Spinal cord (tissue), 3 donors: ENCODE results near the genes CEACAM7, CEACAM6 and GRIK5.

GRCh38 chr19:40523050-40523703 lies 53.5 kb upstream of the SHKBP1 start:
- PRO-cap = no peak
- RAMPAGE, long total RNA = no peak

- PRO-cap = no peak
- RAMPAGE, long total RNA = no peak
These were observed 9.2 kb upstream of the SHKBP1 start for GRCh38 chr19:40567459-40567798.

DNA sequence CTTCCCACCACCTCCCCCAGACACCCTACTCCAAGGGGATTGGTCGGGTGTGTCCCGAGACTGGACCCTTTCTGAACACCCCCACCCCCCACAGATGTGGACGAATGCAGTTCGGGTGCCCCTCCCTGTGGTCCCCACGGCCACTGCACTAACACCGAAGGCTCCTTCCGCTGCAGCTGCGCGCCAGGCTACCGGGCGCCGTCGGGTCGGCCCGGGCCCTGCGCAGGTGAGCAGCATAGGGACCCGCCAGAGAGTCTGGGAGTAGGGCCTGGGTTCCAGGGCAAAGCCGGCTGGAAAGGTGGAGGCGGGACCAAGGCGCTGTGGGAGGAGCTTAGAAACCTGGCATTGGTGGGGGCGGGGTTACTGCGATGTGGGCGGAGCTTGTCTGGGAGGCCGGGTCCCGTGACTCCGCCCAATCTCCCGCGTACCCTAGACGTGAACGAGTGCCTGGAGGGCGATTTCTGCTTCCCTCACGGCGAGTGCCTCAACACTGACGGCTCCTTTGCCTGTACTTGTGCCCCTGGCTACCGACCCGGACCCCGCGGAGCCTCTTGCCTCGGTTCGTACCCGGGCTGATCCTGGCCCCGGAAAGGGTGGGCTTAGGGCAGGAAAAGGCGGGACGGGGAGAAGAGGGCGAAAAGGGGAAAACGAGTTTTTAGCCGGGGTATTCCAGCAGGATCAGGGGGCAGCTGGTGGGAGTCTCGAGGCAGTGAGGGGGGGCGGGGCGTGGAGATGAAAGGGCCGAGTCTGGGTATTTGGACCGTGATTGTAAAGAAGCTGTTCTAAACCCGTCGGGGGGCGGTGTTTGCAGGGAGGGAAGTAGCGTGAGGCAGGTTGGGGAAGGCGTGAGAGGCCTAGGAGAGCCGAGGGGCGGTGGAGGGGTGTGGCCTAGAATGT lies 12.1 kb downstream of the LTBP4 start:
- PRO-cap = no peak
- RAMPAGE, long total RNA = no peak

DNA sequence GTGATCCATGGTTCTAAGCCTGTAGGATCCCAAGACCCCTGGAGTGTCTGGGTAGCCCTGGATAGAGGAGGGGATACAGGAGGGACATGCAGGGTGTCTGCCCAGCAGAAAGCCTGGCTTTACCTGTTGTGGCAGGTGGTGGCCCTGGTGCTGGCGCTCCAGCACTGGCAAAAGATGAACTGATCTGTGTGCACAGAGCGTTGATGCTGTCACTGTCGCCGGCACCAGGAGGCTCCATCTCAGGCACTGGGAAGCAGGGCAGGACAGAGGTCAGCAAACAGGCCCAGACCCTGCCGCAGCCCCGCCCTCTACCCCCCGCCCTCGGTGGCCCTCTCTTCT lies 20.7 kb downstream of the NUMBL start:
- PRO-cap = no peak
- RAMPAGE, long total RNA = no peak

GRCh38 chr19:40808093-40808769 lies 9.2 kb downstream of the EGLN2 start:
- PRO-cap = no peak
- RAMPAGE, long total RNA = no peak

DNA sequence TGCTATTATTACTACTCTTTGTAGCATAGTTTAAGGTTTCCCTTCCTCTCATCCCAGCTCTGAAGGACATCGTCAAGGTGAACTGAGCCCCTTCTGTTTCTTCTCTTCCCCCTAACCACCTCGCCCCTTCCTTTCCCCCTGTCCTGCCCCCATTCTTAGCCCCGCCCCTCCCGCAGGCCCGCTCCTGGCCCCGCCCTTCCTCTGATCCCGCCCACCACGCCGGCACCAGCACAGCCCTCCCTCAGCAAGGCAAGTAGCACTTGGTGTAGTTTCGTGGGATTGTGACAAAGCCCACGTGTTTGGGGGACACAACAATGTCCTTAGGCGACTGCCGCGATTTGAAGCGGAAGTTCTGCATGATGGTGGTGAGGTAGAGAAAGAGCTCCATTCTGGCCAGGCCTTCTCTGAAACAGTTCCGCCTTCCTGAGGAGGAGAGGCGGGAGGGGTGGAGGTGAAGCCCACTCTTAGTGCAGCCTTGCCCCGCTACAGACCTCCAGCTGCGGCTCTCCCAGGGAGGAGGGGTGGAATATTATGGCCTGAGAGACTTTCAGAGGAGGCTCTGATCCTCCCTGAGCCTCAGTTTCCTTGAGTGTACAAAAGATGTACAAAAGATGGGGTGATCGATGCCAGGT lies 26.3 kb upstream of the CYP2A7 start:
- PRO-cap = no peak
- RAMPAGE, long total RNA = no peak

DNA sequence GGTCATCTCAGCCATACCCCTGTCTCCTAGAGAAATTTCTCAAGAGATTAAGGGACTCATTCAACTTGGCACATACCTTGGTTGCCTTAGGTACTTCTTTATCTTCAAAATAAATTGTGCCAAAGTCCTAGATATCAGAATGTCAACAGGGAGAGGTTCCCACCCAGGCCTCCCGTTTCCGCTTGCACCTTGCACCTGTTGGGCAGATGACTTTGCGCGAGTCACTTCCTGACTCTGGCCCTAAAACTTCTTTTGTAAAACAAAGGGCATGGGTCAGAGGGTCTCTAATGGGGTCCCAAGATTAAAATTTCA lies 25.9 kb upstream of the CYP2S1 start:
- PRO-cap = no peak
- RAMPAGE, long total RNA = no peak

GRCh38 chr19:41174087-41175105 lies 18.6 kb upstream of the CYP2S1 start:
- PRO-cap = no peak
- RAMPAGE, long total RNA = no peak

- PRO-cap = no peak
- RAMPAGE, long total RNA = no peak
These were observed 7.6 kb downstream of the HNRNPUL1 start for GRCh38 chr19:41271732-41272252.

GRCh38 chr19:41294066-41295033 lies 15.6 kb upstream of the CCDC97 start:
- PRO-cap = no peak
- RAMPAGE, long total RNA = no peak

DNA sequence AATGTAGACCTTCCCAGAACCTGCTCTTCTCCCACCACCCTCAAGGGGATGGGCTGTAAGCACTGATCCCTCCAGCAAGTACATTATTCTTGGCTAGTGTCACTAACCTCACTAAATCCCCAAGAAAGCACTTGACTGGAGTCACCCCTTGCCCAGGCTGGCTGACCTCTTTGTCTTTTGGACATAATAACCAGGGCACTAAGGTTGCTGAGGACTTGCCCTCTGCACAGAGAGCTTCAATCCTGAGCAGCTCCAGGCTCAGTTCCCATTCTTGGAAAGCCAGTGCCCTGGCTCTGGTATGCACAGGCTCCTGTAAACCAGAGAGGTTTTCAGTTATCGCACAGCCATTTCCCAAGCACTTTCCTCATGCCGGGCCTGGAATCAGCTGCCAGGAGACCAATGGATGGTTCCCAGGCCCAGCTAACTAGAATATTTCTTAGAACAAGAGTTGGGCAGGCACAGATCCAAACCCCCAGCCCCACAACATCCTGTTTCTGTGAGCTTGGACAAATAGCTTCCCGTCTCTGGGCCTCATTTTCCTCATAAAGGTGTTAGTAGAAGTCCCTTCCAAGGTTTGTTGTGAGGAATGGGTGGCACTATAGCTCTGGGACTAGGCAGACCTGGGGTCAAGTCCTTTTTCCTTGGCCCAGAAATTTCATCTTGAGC lies 5.4 kb upstream of the CCDC97 start:
- PRO-cap = no peak
- RAMPAGE, long total RNA = no peak

DNA sequence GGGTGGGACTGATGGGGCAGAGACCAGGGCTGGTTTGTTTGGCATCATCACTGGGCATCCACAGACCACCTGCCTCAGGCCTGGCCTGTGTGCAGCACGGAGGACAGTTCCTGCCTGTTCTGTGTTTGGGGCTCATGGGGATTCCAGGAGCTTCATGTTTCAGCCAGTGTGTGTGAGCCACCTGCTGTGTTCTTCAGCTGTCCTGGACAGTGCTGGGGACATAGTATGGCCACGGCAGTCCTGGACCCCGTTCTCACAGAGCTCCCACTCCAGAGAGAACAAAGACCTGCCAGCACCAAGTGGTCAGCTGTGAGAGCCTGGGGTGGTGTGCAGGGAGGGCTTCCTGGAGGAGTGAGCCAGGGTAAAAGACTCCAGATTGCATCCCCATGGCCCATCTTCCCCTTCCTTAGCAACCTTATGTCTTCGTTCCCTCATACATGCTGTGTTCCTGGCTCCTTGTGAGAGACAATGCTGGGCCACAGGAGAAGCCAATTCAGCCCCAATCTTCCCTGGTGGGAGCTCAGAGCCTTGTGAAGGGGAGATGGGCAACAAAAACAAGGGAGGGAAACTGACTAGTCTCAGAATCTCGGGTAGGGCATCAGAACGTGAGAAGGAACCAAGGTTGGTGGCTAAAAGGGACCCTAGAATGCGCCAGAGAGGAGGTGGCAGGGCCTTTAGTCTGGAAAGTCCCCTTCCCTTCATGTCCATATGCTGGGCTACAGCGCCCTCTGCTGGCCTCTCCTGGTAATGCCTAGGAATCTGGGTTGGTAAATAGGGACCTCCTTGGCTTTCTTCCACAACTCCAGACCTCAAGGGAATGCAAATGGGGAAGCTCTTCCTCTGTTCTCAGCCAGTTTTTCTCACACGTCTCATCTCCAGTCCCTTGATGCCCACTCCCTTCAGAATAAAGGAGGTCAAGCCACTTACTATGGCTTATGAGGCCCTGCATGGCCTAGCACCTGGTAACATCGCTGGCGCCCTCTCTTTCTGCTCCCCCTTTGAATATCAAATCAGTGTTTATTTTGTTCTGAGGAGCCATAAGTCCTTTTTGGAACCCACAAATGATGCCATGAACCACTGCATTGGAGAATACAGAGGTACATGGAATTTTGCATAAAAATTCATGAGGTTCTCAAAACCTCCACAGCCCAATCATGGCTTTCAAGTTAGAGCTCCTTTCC lies 1.6 kb upstream of the CCDC97 start:
- PRO-cap = no peak
- RAMPAGE, long total RNA = no peak

- PRO-cap = no peak
- RAMPAGE, long total RNA = no peak
These were observed 14.3 kb downstream of the CCDC97 start for GRCh38 chr19:41324394-41324639.

DNA sequence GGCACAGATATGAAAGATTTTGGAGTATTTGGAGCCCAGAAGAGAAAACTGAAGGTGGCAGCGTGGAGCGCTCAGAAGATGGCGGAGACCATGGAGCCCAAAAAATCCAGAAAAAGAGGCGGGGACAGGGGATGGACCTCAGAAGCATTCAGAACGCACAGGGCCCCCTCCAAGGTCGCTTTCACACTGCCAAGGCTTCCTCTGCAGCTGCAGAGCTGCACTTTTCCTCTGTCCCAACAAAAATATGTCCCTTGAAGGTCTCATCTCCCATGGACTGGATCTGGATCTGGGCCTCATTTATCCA lies 35.5 kb downstream of the ERICH4 start:
- PRO-cap = no peak
- RAMPAGE, long total RNA = no peak

DNA sequence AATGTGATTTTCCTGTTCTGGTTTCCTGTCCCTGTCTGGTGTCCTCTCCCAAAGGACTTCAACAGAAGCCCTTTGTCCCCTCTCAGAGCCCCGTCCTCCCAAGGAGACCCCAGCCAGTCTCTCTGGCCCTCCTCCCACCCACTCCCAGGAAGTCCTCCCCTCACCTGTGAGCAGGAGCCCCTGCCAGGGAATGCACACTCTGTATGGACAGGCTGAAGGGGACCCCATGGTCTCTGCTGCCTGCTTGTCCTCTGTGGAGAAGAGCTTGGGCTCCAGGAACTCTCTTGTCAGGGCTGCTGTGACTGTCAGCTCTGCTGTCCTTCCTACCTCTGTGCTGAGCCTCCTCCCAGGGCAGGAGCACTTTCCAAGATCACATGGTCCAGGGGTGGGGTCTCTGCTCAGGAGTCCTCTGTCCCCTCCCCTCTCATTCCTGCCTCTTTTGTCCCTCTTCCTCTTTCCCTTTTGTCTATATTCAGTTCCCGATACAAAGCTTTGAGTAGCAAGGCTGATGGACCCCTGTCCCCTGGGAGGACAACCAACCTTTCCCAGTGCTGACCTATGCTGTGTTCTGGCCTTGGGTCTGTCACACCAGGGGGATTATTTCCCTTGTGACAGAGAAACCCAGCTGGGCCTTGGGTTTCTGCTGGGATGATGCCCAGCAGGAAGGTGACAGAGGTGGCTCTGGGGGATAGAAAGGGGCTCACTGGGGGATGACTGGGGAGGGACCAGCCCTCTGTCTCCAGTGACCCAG lies at the start of gene CEACAM7:
CEACAM7 (minus strand) TSS at position 333 of the 751 bp plus-strand sequence.
- PRO-cap = no peak
- RAMPAGE, long total RNA = no peak

GRCh38 chr19:41755143-41755955 lies at the start of gene CEACAM6:
Gene CEACAM6 (plus strand): TSS chr19:41755530.
- PRO-cap = no peak
- RAMPAGE, long total RNA = start-site peak on the plus strand at chr19:41755527-41755536, 9 and 64 reads in 2 replicates

DNA sequence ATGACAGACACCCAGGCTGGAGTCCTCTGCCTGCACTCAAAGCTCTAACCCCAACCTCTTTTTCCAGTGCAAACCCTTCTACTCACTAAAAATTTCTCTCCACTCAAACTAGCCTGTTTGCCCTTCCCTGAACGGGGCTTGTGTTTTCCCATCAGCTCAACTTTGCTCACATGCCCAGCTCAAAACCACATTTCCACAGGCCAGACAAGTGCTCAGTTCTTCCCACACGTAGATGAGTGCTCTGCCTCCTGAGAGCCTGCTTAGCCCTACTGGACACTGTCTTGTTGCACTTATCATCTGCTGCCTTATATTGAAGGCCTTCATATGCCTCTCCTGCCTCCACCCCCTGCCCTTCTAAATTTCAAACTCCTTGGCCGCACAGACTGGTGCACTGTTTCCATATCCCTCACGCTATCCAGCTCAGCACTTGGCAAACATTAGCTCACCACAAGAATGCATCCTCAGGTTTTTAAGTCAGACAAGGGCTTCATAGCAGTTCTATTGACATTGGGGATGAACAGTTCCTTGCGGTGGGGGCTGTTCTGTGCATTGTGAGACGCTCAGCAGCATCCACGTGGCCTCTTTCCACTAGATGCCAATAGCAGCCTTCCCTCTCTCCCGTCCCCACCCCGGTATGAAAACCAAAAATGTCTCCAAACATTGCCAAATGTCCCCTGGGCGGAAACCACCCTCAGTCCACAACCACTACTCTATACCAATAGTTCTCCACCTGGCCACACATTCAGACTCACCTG lies 3.9 kb upstream of the CEACAM3 start:
- PRO-cap = no peak
- RAMPAGE, long total RNA = no peak

- PRO-cap = no peak
- RAMPAGE, long total RNA = no peak
These were observed 17.3 kb downstream of the ARHGEF1 start for GRCh38 chr19:41900131-41900772.

DNA sequence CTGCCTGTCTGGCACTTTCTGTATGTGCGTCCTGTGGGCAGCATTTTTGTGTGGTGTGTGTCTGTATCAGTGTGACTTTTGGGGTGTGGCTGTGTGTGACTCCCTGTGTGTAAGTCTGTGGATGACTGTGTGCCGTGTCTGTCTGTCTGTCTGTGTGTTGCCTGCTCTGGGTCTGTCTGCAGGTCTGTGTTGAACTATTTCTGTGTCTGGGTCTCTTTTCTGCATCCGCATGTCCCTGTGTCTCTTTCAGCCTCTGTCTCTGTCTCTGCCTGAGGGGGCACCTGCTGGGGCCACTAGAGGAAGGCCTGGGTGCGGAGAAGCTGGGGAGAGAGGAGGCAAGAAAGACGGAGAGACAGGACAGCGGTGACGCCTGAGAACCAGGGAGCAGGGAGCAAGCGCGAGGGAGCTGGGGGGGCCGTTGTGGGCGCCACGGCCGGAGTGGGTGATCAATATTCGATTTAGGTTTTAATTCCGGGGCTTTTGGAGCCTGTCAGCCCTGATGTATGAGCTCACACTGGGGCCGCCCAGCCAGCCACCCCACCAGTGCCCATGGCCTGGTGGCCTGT lies 8.5 kb upstream of the ERFL start:
- PRO-cap = no peak
- RAMPAGE, long total RNA = no peak

DNA sequence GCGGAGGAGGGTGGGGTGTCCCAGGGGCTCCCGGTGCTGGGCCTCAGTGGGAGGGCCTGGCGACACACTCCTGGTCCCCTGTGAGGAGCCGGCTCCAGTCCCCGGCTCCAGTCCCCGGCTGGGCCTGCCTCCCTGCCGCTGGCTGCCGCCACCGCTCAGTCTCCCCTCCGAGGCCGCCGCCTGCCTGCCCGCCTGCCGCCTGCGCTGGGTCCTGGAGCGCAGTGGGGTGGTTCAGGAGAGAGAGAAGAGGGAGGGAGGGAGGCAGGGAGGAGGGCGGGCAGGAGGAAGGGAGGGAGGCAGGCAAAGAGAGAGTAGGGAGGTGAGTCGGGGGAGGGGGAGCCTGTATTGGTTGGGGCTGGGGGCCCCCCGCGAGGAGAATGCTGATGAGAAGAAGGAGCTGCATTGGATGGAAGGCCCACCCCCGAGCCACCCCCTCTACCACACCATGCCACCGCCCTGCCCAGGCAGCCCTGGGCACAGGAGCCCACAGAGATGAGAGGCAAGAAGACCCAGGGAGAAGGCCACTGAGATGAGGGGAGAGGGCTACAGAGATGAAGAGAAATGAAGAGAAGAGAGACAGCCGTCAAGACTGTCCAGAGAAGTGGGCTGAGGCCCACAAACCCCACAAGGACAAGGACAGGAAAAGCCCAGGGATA lies at the start of gene GRIK5:
GRIK5 (minus strand) TSS at position 223 of the 656 bp plus-strand sequence.
- PRO-cap = no peak
- RAMPAGE, long total RNA = no peak